ENCODE results near the gene NUP205.

DNA sequence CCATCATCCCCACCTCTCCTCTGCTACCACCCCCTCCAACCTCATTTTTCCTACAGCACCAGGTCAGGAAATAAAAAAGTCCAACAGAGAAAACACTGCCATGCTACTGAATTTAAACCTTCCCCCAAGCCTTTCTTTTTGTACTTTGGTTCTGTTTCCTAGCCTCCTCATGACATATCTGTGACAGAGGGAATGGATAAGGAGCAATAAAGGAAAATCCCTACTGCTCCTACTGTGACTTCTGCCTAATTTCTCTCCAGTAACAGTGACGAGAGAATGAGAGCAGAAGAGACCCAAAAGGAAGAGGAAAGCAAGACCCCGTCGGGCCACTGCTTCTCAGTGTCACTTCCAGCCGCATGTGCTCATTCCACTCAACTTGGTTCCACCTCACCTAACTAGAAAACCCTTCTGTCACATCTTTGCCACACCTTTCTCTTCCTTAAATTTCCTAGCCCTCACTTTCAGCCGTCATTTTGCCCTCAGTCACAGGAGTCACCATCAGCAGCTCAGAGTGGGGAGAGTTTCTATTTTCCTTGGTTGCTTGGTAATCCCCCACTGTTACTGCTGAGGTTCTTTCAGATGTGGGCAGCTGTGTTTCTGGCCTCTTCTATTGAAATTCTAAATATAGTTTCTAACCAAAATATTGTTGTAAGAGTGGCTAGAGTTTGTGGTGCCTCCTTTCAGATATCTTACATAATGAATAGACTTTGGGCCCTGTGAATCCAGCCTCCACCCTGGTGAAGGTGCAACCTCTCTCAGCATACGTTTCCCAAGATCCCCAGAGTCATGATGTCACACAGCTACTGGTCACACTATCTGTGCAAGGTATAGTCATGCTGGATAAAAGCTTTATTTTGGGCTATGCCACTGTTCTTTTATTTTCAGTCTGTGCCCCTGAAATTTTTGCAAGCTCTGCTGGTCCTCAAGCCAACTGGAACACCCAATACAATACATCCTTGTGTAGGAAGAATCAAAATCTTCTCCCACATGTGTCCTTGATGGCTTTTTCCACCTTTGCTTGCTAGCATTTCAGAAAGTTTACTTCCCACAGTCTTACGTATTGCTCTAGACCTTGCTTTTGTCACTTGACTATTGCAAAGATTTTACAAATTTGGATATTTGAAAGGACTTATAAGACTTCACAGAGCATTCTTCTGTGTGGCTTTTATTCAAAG, 9.0 kb downstream of the AGBL3 start:
- RRBS = no CpG with 5 or more reads among the region's 7 CpGs

DNA sequence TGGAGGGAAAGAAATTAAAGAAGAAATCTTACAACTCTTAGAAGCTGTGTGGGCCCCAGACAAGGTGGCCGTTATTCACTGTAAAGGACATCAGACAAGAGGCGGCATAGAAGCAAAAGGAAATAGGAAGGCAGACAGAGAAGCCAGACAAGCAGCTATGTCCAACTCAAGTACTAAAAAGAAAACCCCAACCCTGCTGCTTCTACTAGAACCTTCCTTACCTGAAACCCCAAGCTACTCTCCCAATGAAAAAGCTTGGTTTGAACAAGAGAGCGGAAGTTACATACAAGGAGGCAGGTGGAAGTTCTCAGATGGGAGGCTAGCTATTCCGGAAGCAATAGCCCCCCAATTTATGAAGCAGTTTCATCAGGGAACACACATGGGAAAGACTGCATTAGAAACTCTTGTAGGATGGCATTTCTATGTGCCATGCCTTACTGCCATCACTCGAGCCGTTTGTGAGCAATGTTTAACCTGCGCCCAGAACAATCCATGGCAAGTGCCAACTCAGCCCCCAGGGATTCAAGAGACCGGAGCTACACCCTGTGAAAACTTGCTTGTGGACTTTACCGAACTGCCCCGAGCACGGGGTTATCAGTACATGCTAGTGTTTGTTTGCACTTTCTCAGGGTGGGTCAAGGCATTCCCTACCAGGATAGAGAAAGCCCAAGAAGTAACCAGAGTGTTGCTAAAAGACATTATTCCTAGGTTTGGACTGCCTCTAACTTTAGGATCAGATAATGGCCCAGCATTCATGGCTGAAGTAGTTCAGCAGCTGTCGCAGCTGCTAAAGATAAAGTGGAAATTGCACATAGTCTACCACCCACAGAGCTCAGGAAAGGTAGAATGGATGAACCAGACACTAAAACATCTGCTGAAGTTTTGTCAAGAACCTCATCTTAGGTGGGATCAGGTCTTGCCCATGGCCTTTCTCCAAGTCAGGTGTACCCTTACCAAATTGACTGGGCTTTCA, 8.7 kb upstream of the CYREN start:
- RRBS = no CpG with 5 or more reads among the region's 12 CpGs

GRCh38 chr7:135557337-135558086, at the start of gene NUP205:
NUP205 (plus strand) TSS chr7:135557917.
- RRBS = no CpG with 5 or more reads among the region's 31 CpGs

DNA sequence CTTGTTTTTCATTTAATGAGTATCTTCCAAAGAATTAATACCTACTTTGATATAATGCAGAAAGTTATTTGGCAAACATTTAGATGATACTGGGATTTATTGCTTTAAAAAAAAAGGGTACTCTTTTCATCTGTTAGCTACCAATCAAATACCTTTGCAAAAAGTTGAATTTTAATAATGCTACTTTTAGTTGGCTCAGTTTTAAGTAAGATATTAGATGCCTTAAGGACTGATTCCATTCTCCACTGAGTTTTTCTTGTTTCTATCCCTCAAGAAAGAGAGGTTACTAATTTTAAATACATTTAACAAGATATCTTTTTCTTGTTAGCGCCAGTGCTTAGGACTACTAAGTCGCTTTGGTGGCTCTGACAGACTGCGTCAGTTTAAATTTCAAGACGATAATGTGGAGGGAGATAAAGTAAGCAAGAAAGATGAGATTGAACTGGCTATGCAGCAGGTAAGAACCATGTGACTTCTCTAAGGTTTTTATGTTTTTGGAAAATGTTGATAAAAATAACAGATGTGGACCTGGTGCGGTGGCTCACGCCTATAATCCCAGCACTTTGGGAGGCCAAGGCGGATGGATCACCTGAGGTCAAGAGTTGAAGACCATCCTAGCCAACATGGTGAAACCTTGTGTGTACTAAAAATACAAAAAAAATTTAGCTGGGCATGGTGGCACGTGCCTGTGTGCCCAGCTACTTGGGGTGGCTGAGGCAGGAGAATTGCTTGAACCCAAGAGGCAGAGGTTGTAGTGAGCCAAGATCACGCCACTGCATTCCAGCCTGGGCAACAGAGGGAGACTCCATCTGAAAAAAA, 24.5 kb upstream of the STMP1 start:
- RRBS = no CpG with 5 or more reads among the region's 9 CpGs

GRCh38 chr7:135800369-135800938, 51.8 kb upstream of the FAM180A start:
- RRBS = no CpG with 5 or more reads among the region's 10 CpGs

DNA sequence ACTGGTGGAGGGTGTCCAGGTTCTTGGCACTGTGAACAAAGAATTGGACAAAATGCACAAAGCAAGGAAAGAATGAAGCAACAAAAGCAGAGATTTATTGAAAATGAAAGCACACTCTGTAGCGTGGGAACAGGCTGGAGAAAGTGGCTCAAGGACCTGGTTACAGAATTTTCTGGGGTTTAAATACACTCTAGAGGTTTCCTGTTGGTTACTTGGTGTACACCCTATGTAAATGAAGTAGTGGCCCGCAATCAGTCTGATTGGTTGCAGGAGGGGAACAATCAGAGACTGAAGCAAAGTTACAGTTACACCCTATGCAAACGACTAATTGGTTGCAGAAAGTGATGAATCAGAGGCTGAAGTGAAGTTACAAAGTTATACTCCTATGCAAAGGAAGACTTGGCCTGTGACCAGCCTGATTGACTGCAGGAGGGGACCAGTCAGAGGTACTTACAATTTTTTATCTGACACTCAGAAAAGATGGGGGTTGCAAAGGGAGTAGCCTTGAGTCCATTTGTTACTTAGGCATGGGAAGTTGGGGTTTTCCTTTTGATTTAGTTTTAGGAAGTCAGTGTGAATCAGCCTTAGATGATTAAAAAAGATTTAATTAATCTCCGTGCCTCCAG, 3.6 kb upstream of the MTPN start:
- RRBS = no CpG with 5 or more reads among the region's 4 CpGs

GRCh38 chr7:136884349-136885075, 16.1 kb downstream of the CHRM2 start:
- RRBS = no CpG with 5 or more reads among the region's 1 CpG

- RRBS = no CpG with 5 or more reads among the region's 5 CpGs
Measured at GRCh38 chr7:137880337-137880825, 33.6 kb upstream of the DGKI start.

DNA sequence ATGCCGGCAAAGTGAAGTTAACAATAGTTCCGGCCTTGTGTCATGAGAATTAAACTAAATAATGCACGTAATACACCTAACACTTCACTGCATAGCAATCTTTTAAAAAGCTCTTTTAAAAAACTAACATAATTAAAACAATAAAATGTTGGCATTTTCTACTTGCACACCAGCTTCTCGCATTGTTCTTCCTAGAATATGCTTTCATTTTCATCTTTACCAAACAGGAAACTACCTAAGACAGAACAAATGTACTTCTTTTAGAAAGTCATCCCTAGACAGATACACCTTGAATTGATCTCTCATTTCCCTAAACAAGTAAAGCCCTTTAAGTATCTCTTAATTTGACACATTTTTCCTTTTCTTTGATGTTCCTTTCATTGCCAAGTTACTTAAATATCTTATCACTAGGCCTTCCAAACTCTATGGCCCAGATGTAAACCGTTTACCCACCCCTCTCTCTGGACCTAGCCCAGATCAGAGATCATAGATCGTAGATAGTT, 66.7 kb downstream of the CREB3L2 start:
- RRBS = no CpG with 5 or more reads among the region's 6 CpGs

DNA sequence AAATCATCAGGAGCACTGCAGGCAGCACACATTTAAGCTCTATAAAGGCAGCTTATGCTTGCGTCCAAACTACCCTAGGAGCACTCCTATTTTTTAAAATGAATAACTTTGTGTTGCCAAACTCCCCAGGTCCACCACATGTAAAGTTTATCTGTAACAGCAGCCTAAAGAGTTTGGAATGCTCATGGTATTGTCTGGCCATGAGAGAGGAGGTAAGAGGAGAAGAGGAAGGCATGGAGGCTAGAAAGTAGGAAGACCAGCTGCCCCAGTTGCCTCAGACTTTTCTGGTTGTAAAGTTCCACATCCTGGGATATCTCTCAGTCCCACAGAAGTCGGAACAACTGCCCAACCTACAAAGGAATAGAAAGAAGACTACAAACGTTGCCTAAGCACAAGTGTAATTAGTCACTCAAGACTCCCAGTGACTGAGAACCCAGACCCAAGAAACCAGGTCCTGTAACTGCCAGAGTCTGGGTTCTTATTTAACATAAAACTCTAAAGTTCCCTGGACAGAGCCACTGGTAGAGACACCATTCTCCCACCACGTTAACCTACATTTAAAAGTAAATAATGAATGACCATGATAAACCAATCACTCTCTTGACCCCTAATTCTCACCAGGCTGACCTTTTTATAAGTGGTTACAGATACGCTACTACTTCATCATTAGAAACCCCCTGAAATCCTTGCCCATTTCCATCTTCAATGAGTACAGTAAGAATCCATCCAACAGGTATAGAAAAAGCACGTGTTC, 47.2 kb downstream of the CREB3L2 start:
- RRBS = no CpG with 5 or more reads among the region's 6 CpGs

DNA sequence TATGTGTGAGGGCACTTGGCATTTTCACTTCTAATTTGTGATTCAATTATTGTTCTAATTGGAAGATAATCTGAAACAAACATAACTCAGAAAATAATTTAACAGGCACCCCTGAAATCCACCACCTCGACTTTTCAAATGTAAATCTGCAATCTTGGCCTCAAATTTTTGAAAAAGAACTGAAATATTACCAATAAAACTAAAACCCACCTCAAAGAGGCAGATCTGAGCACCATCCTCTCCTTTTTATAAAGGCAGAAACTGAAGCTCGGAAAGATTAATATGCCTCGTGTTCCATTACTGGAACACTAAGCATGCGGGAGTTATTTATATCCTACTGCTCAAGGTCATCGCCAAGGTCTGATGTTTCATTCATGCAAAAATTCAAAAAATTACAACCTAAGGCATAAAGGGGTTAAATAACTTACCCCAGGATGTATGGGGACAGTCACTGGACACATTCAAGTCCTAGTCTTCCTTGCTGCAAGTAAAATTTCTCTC, 46.4 kb downstream of the CREB3L2 start:
- RRBS = no CpG with 5 or more reads among the region's 5 CpGs

DNA sequence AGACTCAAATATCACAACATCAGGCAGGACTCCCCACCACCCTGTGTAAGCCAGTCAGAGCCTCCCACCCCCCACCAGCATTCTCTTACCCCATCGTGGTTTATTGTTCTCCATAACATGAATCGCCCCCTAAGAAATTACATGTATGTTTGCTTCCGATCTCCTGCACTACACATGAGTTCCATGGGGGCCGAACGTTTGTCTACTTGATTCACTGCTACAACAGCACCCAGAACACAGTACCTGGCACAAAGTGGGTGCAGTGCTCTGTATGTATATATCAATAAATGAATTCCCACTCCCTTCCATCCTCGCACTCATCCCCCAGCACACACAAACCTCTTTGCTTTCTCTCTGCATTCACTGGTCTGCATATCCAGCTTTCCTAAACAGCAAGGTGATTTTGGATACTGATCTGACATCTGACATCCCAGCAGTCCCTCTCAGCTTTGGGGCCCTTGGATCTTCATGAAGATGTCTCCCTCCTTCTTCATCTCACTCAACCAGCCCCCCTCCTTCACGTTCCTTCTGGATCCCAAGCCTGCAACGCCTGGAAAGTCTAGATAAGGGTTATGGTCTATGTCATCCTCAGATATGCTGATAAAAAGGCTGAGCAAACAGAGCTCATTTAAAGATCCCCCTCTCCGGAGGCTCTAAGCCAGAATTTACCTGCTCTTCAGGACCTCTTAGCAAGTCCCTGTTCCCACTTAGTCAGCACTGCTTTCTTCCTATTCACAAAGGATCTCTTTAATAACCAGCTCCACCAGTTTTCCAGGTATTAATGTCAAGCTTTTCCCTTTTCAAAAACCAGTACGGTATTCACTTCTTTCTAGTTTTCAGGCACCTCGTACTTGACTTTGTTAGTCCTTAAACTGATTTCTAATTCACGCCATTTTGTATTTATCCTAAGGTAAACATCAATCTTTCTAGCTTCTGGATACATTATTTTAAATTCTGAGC, 39.0 kb downstream of the CREB3L2 start:
- RRBS = no CpG with 5 or more reads among the region's 12 CpGs

DNA sequence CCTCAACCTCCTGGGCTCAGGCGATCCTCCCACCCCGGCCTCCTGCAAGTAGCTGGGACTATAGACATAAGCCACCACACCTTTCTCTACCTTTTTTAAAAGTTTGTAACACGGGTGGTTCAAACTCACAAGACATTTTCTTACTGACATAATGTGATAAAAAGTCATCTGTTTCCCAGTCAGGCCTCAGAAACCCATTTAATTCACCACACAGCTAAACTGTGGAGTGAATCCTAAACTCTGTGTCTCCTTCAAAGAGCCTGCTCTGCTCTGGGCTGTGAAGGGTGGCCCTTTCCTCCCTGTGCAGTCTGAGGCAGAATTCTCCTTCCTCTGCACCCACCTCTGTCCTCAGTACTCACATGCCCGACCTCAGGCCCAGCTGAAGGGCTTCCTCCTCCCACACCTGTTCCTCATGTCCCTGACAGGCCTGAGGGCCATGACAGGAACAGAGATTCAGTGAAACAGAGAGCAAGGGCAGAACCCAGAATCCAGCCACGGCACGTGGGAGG, 14.1 kb downstream of the CREB3L2 start:
- RRBS = no CpG with 5 or more reads among the region's 6 CpGs

DNA sequence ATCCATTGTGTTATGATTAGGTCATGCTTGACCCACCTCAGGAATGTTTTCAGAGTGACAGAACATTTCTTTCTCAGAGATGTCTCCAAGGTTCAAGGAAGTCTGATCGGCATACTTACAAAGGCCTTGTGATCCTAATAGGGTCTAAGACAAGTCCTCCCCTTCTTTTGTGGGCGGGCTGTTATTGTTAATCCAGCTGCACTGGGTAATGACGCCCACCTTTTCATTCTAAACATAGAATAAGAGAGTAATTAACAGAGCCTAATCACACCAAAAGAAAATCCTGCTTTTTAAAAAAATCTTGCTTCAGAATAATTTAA, 110.8 kb downstream of the AKR1D1 start:
- RRBS = no CpG with 5 or more reads among the region's 3 CpGs

- RRBS = 1% methylated on average over 45 of the region's 65 CpGs
Measured at GRCh38 chr7:138460846-138461819, 1.1 kb downstream of the TRIM24 start.

- RRBS = no CpG with 5 or more reads among the region's 15 CpGs
Measured at GRCh38 chr7:138610423-138611390, 90.5 kb downstream of the SVOPL start.

DNA sequence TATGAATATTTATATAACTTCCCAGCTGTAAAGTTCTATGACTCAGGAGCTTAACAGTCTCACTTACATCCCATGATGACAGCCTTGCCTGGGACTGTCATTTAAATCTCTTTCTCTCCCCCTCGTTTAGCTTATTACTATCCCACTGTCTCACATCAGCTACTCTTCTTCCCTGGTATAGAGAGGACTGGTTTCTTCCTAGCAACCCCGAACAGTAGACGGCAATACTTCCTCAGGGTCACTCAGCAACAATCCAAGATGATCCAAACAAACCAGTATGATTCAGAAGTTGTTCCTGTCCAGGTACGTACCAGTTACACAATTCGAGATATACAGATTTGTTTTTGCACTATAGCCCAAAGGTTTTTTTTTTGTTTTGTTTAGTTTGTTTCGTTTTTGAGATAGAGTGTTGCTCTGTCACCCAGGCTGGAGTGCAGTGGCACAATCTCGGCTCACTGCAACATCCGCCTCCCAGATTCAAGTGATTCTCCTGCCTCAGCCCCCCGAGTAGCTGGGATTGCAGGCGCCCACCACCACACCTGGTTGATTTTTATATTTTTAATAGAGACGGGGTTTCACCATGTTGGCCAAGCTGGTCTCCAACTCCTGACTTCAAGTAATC, 22.6 kb downstream of the KIAA1549 start:
- RRBS = no CpG with 5 or more reads among the region's 11 CpGs

DNA sequence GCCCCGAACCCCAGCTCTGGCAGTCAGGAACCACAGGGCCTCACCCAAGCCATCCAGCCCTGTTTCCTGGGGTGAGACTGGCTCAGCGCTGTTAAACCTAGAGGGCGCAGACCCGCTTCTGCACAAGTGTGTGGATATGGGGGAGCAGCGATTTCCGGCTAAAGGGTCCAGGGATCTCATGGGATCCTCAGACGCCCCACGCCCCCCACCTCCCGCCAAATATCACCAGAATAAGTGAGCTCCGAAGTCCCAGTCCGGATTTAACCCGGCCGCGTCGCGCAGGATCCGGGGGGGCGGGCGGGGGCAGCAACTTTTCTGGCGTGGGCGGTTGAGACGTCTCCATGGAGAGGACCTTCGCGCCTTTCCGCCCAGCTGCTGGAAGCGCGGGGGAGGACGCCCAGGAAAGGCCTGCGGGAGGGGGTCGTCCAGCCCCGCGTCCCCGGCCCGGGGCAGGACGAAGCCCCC, 703 bp downstream of the ZC3HAV1L start:
- RRBS = 2% methylated on average over 5 of the region's 35 CpGs

- RRBS = no CpG with 5 or more reads among the region's 6 CpGs
Measured at GRCh38 chr7:139074655-139075454, 34.7 kb downstream of the ZC3HAV1 start.

DNA sequence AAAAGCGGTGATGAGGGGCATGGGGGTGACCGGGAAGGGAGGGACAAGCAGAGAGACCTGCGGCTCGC, 1.2 kb downstream of the ZC3HAV1 start:
- RRBS = 1% methylated on average over 2 of the region's 4 CpGs

Data from hTERT-HM (cell line).